Mononuclear cell (primary cell): ENCODE measurements around a stretch of chr5.

- RRBS, result no CpG with 5 or more reads among the region's 3 CpGs
Observed at GRCh38 chr5:141930887-141931270, 7.2 kb downstream of the DELE1 start.

GRCh38 chr5:142137108-142138110, 28.8 kb downstream of the NDFIP1 start:
- RRBS, result no CpG with 5 or more reads among the region's 6 CpGs

DNA sequence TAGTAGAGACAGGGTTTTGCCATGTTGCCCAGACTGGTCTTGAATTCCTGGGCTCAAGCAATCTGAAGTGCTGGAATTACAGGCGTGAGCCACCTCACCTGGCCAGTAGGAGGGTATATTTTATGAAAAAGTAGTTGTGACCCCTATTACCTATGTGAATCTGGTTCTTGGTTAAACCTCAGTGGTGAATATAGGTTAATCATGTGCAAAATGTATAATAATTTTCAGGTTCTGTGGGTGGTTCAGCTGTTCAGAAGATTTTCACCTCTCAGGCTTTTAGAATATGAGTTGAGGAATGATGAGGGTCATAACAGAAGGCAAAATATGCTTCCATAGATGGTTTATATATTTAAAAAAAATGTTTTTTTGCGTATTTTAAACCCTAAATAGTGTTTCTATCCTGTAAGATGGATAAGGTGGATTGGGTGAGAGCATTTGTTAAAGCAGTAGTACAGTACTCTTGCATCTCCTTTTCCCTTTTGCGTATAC, 47.0 kb downstream of the NDFIP1 start:
- RRBS, result no CpG with 5 or more reads among the region's 3 CpGs

- RRBS, result no CpG with 5 or more reads among the region's 15 CpGs
Observed at GRCh38 chr5:142235045-142235899, 89.5 kb downstream of the SPRY4 start.

- RRBS, result no CpG with 5 or more reads among the region's 4 CpGs
Observed at GRCh38 chr5:142327445-142327979, 2.7 kb upstream of the SPRY4 start.

DNA sequence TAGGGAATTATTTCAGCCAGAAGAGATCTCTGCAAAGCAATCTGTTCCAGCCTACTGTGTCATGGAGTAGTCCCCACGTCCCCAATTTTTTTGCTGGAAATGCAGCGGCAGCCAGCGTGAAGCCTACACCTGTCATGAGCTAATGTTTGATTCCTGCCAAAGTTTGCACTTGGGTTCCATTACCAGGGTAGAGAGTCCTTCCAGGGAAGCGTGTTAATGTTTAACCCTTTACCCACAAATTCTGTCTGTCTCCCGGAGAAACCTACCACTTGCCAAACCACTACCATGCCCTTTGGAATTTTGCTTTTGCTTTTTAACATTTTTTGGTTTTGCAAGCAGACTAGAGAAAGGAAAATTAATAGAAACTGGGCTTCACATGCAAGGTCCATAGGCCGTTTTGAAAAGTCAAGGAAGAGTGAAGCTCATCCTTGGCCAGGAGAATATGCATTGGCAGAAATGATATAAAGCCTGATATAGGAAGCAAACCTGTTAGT, 174.9 kb upstream of the SPRY4 start:
- RRBS, result no CpG with 5 or more reads among the region's 6 CpGs

DNA sequence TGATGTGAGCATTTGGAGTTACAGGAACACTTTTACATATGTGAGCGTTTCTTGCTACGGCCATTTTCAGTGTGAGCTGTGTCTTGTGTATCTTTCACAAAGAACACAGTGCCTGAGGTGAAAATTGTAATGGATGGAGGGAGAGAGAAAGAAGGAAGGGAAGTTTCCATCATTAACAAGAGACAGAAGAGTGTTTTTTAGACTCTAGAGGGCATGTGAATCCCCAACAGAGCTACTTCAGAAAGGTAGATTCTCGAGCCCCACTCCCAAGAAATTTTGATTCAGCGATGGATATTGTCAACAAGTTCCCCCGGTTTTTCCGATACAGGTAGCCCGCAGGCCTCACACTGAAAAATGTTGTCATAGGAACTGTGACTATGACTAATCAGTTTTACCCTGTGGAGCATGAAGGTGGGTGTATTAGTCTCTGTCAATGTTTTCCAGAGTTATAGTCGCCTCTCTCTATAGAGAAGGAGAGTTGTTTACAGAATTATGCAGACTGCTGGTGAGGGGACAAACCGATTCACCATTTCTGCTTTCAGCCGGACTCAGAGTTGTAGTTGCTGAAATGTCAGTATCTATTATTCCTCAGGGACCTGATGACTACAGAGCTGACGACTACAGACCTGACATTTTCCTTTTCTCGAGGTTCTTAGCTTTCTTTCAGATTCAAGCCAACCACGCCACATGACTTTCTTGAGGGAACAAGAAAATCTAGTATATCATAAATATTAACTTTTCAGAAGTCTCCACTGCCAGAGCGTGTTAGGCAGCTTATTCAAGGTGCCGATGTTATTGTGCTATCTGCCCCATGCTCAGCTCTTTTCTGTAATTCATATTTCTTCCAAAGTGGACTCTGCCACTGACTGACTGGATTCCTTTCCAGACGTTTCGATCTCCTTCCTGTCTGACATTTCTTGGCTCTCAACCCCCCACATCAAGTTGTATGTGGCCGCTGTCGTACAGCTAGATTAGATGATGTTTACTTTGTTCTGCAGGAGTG, 178.3 kb downstream of the FGF1 start:
- RRBS, result no CpG with 5 or more reads among the region's 19 CpGs

DNA sequence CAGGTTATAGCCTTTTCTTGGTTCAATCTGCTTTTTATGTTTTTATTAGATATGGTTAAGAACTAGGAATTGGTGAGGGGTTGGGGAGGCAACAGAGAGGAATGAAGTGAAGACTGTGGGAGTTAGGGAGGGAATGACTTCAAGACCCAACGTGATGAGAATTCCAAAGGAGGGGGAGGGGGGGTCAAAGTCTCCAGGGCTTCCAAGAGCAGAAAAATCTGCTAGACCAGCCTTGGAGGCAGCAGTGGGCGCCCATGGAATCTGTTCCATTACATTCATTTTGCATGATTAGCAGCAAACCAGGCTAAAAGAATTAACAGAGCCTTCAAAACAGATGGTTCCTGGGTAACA, 95.2 kb downstream of the FGF1 start:
- RRBS, result no CpG with 5 or more reads among the region's 2 CpGs

GRCh38 chr5:142743683-142744324, 26.4 kb upstream of the ARHGAP26 start:
- RRBS, result no CpG with 5 or more reads among the region's 5 CpGs

DNA sequence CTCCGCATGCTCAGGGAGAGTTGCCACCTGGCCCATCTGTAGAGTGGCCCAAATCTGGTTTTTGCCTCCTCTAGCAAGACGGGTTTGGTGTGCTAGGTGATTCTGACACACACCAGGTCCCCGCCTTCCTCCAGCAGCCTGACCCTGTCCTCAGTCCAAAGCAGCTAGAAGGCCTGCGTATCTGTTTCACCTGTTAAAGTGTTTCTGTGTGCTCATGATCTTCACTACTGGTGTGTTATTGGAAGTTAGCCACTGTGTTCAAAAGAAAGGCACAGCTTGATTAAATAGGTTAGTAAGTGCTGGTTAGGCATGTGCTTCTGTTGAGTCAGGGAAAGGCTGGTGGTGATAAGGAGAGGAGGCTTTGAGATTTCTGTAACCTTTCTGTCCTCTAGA, 58.6 kb downstream of the ARHGAP26 start:
- RRBS, result no CpG with 5 or more reads among the region's 4 CpGs

- RRBS, result no CpG with 5 or more reads among the region's 3 CpGs
Observed at GRCh38 chr5:142958499-142959134, 188.4 kb downstream of the ARHGAP26 start.

DNA sequence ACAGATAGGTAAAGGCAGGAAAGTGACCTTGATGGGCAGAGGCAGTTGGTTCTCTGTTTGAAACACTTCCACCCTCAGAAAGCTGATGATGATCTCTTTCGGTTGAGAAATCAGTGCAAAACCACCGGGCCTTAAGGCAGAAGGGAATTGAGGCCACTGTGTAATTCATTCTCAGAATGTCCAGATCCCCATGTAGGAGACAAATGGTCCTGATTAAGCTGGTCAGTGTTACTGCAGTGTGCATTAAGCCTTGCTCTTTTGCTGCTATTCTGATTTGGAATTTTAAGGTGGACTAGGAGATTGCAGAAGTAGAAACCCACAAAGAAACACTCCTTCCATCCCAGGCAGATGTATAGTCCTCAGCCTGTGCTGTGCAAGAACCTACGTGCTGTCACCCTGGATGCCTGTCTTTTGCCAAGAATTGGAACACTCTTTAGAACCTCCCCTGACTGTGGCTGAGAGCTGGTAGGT, 255.2 kb downstream of the ARHGAP26 start:
- RRBS, result no CpG with 5 or more reads among the region's 3 CpGs

- RRBS, result no CpG with 5 or more reads among the region's 2 CpGs
Observed at GRCh38 chr5:143042384-143042779, 272.2 kb downstream of the ARHGAP26 start.

GRCh38 chr5:143057619-143057850, 287.4 kb downstream of the ARHGAP26 start:
- RRBS, result no CpG with 5 or more reads among the region's 3 CpGs

DNA sequence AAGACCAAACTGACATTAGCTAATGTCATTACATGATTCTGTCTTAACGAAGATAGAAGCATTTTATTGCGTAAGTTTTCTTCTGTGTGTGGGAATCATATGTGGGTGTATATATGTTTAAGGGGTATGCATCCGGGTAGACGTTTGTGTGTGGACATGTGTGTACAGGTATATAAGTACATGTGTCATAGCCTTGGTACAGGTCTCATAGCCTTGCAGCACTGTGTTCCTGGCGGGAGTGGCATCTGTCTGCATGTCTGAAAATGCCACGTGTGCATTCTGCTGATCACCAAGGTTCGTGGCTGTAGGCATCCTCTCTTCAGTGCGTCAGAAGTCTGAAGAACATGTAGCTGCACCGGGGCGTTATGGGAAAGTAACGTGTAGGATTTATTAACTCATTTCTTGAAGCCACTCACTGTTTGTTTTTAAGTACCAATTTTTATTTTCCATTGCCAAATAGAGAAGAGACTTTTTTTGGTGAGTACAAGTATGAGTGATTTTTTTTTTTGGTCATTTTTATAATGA, 298.0 kb downstream of the NR3C1 start:
- RRBS, result no CpG with 5 or more reads among the region's 11 CpGs

GRCh38 chr5:143118918-143119818, 284.3 kb downstream of the NR3C1 start:
- RRBS, result no CpG with 5 or more reads among the region's 5 CpGs

DNA sequence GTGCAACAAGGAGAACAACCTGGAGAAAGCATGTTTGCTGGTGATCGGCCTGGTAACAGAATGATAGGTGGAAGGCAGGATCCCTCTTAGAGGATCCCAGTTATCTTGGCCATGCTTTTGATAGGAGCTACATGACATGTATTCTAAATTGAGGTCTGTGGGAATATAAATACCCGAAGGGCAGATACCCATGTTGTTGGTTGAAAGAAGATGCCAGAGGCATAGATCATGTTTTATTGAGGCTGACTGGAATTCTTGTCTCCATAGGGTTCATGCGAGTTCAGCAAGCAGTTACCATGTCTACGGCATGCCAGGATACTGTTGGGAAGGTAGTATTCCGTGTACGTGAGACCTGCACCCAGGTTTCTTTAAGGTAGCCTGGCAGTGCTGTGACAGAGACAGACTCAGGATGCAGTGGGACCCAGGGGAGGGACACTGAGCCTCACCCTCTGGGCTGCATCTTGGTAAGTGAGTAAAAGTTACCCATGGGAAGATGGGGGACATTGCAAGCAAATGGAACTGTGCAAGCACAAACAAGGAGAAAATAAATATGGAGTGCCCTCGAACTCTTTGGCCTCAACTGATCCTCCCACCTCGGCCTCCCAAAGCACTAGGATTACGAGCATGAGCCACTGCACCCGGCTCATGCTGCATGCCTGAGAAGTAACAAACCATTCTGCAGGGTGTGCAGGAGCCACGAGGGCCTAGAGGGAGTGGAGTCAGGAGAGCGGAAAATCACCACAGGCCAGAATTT, 230.6 kb downstream of the NR3C1 start:
- RRBS, result no CpG with 5 or more reads among the region's 12 CpGs

DNA sequence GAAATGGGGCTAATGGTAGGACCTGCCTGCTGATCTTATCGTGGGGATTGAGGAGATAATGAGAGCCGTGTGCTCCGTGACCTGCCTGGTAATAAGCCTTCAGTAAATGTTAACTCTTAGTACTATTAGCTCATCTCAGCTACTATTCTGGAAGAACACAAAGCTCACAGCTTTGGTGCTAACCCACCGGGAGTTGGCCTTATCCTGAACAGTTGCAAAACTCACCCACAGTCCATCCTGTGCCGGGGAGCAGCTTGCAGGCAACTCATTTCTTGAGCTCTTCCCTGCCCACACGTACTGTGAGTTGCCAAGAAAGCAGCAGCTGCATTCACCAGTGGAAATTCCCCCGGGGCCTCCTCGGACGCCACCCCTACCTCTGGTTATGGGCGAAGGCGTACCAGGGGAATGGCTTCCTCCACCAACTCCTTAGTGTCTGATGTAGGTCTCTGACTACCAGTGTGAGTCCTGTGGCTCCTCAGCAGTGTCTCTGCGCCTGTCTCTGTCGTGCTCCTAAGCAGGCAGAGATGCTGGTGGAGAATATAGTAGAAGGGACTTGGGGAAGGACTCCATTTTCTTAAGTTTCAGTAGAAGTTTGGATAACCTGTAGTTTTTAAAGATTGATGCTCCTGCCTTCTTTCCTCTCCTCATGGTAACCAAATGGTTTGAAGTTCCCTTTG, 220.0 kb downstream of the NR3C1 start:
- RRBS, result 7% methylated on average over 2 of the region's 13 CpGs

DNA sequence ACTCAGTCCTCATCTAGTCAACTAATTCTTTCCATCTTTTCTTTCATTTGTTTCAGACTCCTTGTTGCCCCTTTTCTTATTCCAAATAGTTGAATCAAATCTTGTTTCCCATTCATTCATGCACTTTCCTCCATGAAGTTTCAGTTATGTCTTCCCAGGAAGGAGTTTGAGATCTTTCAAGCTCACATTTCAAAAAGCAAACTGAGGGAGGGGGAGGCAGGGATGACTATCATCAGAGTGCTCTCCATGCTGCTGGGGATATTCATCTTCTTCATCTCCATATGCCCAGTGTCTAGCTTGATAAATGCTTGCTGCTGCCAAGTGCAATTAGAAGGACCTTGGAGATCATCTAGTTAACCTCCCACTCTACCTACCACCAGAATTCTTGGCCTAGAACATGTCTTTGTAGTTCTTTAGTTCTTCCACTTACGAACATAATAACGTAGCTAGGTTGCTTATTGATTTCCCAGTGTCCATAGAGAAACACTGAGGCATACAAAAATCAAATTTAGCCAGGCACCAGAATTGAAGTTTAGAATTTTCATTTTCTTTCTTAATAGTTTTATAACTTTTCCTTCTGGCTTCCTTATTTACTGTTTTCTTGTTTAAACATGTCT, 14.4 kb downstream of the NR3C1 start:
- RRBS, result no CpG with 5 or more reads among the region's 2 CpGs

DNA sequence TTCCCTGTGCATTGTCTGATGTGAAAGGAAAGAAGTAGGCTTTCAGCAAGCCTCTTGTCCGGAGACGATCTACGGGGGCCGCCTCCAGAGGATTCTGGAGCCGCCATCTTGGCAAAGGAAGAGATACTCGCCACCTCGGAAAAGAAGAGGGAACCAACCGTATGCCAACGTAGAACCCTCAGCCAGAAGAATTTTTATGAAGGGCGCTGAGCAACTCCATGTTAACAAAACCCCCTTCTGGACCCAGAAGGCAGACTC, 2.0 kb upstream of the NR3C1 start:
- RRBS, result no CpG with 5 or more reads among the region's 10 CpGs